Testis (tissue), 5 donors: ENCODE data around the genes UGT1A6 and UGT1A4.

- PRO-cap, 3 experiments = no peak in any of the 3 experiments
- RAMPAGE, long total RNA, 2 experiments = no peak in any of the 2 experiments
- RRBS = no CpG with 5 or more reads among the region's 7 CpGs
Measured at GRCh38 chr2:232592629-232593579, 40.5 kb upstream of the EFHD1 start.

- PRO-cap, 3 experiments = peak in 1 of 3 experiments; most common plus-strand start chr2:232629046 (in 1); most common minus-strand start chr2:232628911 (in 1)
- RAMPAGE, long total RNA, 2 experiments = start-site peak on the plus strand in 1 of 2 experiments, at chr2:232628874-232628924 at its widest, 5 reads per replicate
- RRBS = no CpG with 5 or more reads among the region's 12 CpGs
Measured at GRCh38 chr2:232628485-232629522, 4.6 kb upstream of the EFHD1 start.

DNA sequence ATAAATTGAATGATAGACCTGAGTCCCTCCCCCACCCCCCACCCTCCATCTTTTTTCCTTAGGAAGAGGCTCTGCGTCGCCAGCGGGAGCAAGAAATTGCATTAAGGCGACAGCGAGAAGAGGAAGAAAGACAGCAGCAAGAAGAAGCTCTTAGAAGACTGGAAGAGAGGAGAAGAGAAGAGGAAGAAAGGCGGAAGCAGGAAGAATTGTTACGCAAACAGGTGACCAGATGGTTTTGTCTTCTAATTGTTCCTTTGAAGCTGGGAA is 43.3 kb upstream of the KCNJ13 start:
- PRO-cap, 3 experiments = no peak in any of the 3 experiments
- RAMPAGE, long total RNA, 2 experiments = no peak in any of the 2 experiments
- RRBS = no CpG with 5 or more reads among the region's 7 CpGs

GRCh38 chr2:232875591-232875914 is 5.5 kb downstream of the SNORC start:
- PRO-cap, 3 experiments = peak in 1 of 3 experiments; most common plus-strand start chr2:232875815 (in 1)
- RAMPAGE, long total RNA, 2 experiments = no peak in any of the 2 experiments
- RRBS = 3% methylated on average over 5 of the region's 8 CpGs

- PRO-cap, 3 experiments = no peak in any of the 3 experiments
- RAMPAGE, long total RNA, 2 experiments = no peak in any of the 2 experiments
- RRBS = no CpG with 5 or more reads among the region's 4 CpGs
Measured at GRCh38 chr2:232956025-232956337, 57.1 kb downstream of the NGEF start.

- PRO-cap, 3 experiments = peak in 2 of 3 experiments; most common plus-strand start chr2:233062013 (in 2); most common minus-strand start chr2:233061990 (in 2)
- RAMPAGE, long total RNA, 2 experiments = no peak in any of the 2 experiments
- RRBS = no CpG with 5 or more reads among the region's 9 CpGs
Measured at GRCh38 chr2:233061857-233062436, 1.8 kb downstream of the INPP5D start.

DNA sequence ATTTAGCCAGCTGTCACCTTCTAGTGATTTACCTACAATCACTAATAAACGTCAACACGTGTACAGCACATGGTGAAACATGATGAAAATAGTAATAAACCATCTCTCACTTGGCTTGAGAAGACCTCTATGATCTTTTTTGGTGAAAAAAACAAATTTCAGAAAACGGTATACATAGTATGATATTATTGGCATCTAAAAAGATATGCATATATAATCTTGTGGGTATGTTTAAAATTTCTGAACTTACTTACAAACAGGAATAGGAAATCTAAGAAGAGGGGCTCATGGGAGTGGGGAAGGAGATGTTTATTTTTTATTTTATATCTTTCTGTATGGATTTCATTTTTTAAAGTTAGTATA is 16.8 kb downstream of the INPP5D start:
- PRO-cap, 3 experiments = no peak in any of the 3 experiments
- RAMPAGE, long total RNA, 2 experiments = no peak in any of the 2 experiments
- RRBS = no CpG with 5 or more reads among the region's 3 CpGs

DNA sequence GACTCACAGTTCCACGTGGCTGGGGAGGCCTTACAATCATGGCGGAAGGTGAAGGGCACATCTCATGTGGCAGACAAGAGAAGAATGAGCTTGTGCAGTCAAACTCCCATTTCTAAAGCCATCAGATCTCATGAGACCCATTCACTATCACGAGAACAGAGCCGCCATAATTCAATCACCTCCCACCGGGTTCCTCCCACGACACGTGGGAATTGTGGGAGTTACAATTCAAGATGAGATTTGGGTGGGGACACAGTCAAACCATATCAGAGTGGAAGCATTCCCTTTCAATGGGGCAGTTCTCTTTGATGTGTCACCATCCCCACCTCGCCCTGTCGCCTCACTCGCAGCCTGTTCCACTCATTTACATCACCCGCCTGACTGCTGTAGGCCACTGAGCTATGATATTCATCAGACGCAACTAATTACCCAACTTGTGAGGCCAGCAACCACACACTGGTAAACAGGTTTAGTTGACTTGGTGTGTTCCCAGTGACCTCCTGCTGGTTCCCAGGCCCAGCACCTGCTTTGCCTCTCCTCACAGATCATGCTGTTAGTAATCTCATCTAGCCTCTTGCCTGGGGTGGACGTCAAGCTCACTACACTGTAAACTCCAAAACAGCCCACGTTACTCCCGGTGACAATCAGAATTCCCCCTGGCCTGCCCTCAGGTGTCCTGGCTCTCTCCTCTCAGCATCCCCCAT is 39.9 kb downstream of the INPP5D start:
- PRO-cap, 3 experiments = no peak in any of the 3 experiments
- RAMPAGE, long total RNA, 2 experiments = no peak in any of the 2 experiments
- RRBS = 100% methylated on average over 1 of the region's 15 CpGs

DNA sequence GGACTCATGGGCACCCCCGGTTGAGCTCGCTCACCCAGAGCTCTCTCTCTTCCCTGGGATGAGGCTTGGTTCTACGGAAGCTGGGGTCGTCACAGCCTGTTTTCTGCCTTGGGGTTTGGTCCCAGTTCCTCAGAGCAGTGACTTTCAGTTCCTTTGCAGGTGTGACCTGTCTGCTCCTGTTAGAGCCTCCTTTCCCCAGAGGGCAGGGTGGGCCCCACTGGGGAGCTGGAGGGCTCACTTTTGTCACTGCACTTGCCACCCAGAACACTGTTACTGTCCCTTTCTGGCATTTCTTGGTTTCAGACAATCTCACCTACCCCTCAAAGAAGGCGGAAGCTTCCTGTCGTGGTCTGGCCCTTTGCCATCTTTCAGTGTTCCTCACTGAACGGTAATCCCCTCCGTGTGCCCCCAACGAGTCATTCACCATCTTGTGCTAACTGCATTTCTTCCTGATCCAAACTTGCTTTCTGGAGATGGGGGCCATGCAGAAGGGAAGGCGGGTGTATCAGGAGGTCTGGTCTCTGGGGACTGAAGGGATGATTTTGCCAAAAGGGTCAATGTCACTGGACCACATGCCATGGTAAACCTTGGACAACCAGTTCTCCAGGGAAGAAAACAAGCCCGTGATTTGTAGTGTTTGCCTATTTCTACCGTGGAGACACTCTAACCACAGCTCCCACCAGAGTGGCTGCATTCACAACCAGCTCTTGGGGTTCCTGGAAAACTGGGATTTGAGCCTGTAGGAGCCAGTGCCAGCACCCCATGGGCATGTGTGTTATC is 40.6 kb downstream of the INPP5D start:
- PRO-cap, 3 experiments = no peak in any of the 3 experiments
- RAMPAGE, long total RNA, 2 experiments = no peak in any of the 2 experiments
- RRBS = 91% methylated on average over 1 of the region's 12 CpGs

DNA sequence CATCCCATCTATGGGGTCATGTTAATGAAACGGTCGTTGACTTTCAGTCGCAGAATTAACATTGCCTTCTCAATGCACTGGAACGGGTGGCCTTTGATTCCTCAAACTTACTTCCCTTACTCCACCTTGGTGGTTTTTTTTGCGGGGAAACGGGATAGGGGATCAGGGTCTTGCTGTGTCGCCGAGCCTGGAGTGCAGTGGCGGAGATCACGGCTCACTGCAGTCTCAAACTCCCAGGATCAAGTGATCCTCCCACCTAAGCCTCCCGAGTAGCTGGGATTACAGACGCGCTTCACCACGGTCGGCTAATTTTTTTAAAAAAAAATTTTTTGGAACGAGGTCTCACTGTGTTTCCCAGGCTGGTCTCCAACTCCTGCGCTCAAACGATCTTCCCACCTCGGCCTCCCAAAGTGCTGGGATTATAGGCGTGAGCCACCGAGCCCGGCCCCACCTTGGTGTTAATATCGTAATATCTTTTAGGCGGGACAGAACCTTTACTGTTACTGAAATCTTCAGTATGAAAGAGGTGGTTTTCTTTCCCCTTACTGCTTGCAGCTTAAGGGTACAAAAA is 853 bp downstream of the ATG16L1 start:
- PRO-cap, 3 experiments = no peak in any of the 3 experiments
- RAMPAGE, long total RNA, 2 experiments = no peak in any of the 2 experiments
- RRBS = no CpG with 5 or more reads among the region's 24 CpGs

DNA sequence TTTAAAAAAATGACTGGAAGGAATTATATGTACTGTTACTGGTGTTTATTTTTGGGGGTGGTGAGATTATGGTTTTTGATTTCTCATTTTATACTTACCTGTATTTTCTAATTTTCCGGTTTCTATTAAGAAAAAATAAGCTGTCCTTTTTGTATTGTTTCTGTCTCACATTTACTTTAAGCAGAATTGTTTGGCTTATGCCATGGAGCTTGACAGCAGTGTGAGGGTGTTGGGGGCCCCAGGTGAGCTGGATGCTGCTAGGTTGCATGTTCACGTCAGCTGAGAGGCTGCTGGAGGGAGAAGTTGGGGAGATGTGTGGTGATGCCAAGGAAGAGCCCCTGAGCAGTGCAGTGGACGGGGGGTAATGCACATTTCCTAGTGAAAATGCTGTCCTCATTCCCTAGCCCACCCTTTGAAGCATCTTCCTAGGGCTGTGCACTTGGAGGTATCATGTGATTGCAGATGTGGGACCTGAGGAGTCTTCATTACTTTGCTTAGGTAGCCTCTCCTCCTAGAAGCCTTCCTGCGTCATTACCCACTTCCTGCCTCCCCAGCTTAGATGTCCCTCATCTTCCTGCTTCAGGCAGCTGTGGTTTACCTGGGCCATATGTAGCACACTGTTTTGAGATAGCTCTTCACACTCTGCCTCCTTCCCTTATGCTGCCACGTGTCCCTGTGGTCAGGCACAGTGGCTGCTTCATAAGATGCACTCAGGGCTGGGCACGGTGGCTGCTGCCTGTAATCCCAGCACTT is 16.2 kb downstream of the ATG16L1 start:
- PRO-cap, 3 experiments = no peak in any of the 3 experiments
- RAMPAGE, long total RNA, 2 experiments = no peak in any of the 2 experiments
- RRBS = no CpG with 5 or more reads among the region's 6 CpGs

GRCh38 chr2:233296969-233297504 is 10.6 kb upstream of the SAG start:
- PRO-cap, 3 experiments = no peak in any of the 3 experiments
- RAMPAGE, long total RNA, 2 experiments = no peak in any of the 2 experiments
- RRBS = no CpG with 5 or more reads among the region's 9 CpGs

- PRO-cap, 3 experiments = no peak in any of the 3 experiments
- RAMPAGE, long total RNA, 2 experiments = no peak in any of the 2 experiments
- RRBS = no CpG with 5 or more reads among the region's 11 CpGs
Measured at GRCh38 chr2:233355834-233356330, 1.6 kb downstream of the DGKD start.

DNA sequence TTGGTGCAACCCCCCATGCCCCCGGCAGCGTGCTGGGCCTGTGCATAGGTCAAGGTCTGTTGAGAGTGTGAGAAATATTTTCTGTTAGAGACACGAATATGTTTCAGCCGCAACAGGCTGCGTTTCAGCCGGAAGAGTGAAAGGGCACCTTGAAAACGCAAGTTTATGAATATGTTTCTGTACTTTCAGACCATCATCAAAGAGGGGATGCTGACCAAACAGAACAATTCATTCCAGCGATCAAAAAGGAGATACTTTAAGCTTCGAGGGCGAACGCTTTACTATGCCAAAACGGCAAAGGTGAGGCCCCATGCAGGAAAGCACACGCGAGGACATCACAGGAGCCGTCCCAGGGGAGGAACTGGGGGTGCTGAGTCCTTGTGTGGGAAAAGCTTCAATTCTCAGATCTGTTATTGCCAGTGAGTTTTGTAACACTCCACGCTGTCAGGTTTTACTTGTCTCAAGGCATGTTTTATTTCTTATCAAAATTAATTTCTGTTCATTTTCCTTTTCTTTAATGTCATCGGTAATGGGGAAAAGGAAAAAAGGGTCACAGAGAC is 33.9 kb downstream of the DGKD start:
- PRO-cap, 3 experiments = no peak in any of the 3 experiments
- RAMPAGE, long total RNA, 2 experiments = no peak in any of the 2 experiments
- RRBS = 46% methylated on average over 5 of the region's 17 CpGs

DNA sequence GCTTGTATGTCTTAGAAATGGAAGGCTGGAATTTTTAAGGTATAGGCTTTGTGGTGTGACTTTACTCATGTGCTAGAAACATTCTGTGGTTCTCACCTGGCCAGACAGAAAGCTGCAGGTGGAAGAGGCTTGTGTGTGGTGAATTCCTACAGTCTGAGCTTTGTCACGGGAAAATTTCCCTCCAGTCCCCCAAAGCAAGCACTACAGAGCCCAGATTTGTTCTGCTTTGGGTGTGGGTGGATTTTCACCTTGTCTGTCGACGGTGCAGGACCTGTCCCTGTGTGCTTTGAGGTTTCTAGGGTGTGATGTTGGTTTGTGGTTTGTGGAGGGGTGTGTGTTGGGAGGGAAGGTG is 65.2 kb downstream of the DGKD start:
- PRO-cap, 3 experiments = no peak in any of the 3 experiments
- RAMPAGE, long total RNA, 2 experiments = no peak in any of the 2 experiments
- RRBS = no CpG with 5 or more reads among the region's 3 CpGs

GRCh38 chr2:233692449-233693030 is at the start of gene UGT1A6:
Gene UGT1A6 (plus strand): TSS chr2:233692890.
- PRO-cap, 3 experiments = no peak in any of the 3 experiments
- RAMPAGE, long total RNA, 2 experiments = no peak in any of the 2 experiments
- RRBS = no CpG with 5 or more reads among the region's 8 CpGs

DNA sequence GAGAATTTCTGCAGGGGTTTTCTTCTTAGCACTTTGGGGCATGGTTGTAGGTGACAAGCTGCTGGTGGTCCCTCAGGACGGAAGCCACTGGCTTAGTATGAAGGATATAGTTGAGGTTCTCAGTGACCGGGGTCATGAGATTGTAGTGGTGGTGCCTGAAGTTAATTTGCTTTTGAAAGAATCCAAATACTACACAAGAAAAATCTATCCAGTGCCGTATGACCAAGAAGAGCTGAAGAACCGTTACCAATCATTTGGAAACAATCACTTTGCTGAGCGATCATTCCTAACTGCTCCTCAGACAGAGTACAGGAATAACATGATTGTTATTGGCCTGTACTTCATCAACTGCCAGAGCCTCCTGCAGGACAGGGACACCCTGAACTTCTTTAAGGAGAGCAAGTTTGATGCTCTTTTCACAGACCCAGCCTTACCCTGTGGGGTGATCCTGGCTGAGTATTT is 372 bp downstream of the UGT1A6 start:
- PRO-cap, 3 experiments = no peak in any of the 3 experiments
- RAMPAGE, long total RNA, 2 experiments = no peak in any of the 2 experiments
- RRBS = no CpG with 5 or more reads among the region's 5 CpGs

- PRO-cap, 3 experiments = no peak in any of the 3 experiments
- RAMPAGE, long total RNA, 2 experiments = no peak in any of the 2 experiments
- RRBS = no CpG with 5 or more reads among the region's 11 CpGs
Measured at GRCh38 chr2:233693493-233694618, 1.2 kb downstream of the UGT1A6 start.

DNA sequence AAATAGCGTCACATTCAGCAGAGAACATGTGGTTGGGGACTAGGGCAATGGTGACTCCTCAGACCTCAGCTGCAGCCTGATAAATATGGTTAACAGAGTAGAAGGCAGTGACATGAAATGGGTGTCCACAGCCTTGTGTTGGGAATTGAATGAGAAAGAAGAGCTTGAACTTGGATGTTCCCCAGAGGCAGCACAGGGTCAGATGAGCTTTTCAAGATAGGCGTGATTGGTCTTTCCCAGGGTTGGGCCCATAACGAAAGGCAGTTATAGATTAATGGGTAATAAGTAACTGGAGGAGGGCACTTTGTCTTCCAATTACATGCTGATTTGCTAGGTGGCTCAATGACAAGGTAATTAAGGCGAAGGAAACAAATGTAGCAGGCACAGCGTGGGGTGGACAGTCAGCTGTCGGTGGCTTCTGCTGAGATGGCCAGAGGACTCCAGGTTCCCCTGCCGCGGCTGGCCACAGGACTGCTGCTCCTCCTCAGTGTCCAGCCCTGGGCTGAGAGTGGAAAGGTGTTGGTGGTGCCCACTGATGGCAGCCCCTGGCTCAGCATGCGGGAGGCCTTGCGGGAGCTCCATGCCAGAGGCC is at the start of gene UGT1A4:
UGT1A4 (plus strand) TSS at position 342 of the 592 bp plus-strand sequence.
- PRO-cap, 3 experiments = no peak in any of the 3 experiments
- RAMPAGE, long total RNA, 2 experiments = no peak in any of the 2 experiments
- RRBS = no CpG with 5 or more reads among the region's 10 CpGs

- PRO-cap, 3 experiments = no peak in any of the 3 experiments
- RAMPAGE, long total RNA, 2 experiments = no peak in any of the 2 experiments
- RRBS = no CpG with 5 or more reads among the region's 13 CpGs
Measured at GRCh38 chr2:233966185-233966962, 49.2 kb downstream of the TRPM8 start.